Gallbladder (tissue), 1 donor: ENCODE results near the genes SIRT2, FBXO27, PLEKHG2, DLL3 and FBL.

- PRO-cap = bidirectional peak, plus-strand start at chr19:38899980, minus-strand start at chr19:38899581; unidirectional peak, plus-strand start at chr19:38900033
Measured at GRCh38 chr19:38899430-38900113, at the start of gene SIRT2. Gene SIRT2 (minus strand): TSS chr19:38899618.

- PRO-cap = no peak
Measured at GRCh38 chr19:38924300-38924956, 6.1 kb downstream of the SARS2 start.

- PRO-cap = no peak
Measured at GRCh38 chr19:38976221-38977006, 872 bp upstream of the FBXO17 start.

DNA sequence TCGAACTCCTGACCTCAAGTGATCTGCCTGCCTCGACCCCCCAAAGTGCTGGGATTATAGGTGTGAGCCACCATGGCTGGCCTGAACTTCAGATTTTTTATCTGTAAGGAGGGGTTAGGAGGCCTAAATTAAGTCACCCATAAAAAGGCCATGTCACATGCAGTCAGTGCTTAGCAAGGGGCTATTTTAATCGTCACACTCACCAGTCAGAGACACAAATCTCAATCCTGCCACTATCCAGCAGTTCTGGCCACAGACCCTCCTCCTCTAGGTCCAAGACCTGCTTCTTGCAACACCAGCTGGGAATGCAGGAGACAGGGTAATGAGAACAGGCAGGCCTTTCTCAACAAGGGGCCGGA, 1.5 kb downstream of the FBXO27 start:
- PRO-cap = no peak

- PRO-cap = no peak
Measured at GRCh38 chr19:39032388-39032898, at the start of gene FBXO27. Gene FBXO27 (minus strand): TSS chr19:39032549.

DNA sequence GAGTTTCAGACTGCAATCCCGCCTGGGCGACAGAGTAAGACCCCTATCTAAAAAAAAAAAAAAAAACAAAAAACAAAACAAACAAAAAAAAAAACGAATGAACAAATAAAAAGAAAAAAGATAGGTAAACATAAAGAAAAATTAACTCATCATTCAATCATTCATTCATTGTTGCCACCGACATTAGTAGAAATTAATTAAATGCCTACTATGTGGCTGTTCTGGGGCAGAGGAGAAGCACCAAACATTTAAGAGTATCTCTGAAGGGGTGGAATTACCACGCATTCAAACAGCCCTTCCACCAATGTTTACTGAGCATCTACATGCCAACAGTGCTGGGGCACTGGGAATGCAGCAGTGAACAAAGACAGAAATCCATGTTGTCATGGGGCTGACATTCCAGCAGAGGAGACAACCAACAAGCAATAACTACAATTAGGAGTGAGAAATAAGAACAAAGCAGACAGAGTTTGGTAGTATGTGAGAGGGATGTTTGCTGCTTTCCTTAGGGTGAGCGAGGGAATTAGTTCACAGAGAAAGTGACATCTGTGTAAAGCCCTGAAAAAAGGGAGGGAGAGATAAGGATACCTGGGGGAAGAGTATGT, 1.5 kb upstream of the PAK4 start:
- PRO-cap = no peak

GRCh38 chr19:39198022-39198376, 1.2 kb downstream of the NCCRP1 start:
- PRO-cap = no peak

- PRO-cap = unidirectional peak, minus-strand start at chr19:39341954
Measured at GRCh38 chr19:39340937-39342198, 853 bp upstream of the SAMD4B start.

DNA sequence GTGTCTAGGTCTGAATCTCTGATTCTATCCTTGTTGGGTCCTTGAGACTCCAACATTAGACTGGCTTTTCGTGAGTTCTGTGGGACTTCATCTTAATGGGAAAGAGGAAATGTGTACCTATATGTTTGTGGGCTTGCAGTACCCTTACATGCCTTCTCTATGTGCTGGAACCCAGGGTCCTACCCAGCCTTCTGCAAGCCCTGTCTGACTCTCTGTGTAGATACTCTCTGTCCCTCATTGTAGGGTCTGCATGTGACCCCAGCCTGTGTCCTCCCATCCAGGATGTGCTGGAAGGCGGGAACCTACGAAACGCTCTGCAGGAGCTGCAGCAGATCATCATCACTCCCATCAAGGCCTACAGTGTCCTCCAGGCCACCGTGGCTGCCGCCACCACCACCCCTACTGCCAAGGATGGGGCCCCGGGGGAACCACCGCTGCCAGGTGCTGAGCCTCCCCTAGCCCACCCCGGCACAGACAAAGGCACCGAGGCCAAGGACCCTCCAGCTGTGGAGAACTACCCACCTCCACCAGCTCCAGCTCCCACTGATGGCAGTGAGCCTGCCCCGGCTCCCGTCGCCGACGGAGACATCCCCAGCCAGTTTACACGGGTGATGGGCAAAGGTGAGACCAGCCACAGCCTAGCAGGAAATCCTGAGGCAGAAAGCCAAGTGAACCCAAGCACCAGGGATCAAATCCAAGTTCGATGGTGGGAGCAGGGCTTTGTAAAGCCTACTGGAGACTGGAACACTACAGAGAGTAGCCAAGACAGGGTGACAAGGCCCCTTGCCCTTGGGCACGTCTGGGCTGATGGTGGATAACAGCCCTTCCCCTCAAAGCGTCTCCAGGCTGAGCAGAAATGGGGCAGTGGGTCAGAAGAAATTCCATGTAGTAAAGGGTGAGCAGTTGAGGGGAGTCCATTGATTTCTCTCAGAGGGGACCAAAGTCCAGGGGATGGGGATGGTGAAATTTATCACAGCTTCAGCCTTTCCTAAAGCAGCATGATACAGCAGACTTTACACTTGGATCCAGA, 13.4 kb downstream of the PAF1 start:
- PRO-cap = no peak

GRCh38 chr19:39412076-39413024, at the start of gene PLEKHG2:
Gene PLEKHG2 (plus strand): TSS chr19:39412669.
- PRO-cap = bidirectional peak, plus-strand start at chr19:39412243, minus-strand start at chr19:39412263; bidirectional peak, plus-strand start at chr19:39412772, minus-strand start at chr19:39412761

- PRO-cap = no peak
Measured at GRCh38 chr19:39415402-39415878, 3.0 kb downstream of the PLEKHG2 start.

DNA sequence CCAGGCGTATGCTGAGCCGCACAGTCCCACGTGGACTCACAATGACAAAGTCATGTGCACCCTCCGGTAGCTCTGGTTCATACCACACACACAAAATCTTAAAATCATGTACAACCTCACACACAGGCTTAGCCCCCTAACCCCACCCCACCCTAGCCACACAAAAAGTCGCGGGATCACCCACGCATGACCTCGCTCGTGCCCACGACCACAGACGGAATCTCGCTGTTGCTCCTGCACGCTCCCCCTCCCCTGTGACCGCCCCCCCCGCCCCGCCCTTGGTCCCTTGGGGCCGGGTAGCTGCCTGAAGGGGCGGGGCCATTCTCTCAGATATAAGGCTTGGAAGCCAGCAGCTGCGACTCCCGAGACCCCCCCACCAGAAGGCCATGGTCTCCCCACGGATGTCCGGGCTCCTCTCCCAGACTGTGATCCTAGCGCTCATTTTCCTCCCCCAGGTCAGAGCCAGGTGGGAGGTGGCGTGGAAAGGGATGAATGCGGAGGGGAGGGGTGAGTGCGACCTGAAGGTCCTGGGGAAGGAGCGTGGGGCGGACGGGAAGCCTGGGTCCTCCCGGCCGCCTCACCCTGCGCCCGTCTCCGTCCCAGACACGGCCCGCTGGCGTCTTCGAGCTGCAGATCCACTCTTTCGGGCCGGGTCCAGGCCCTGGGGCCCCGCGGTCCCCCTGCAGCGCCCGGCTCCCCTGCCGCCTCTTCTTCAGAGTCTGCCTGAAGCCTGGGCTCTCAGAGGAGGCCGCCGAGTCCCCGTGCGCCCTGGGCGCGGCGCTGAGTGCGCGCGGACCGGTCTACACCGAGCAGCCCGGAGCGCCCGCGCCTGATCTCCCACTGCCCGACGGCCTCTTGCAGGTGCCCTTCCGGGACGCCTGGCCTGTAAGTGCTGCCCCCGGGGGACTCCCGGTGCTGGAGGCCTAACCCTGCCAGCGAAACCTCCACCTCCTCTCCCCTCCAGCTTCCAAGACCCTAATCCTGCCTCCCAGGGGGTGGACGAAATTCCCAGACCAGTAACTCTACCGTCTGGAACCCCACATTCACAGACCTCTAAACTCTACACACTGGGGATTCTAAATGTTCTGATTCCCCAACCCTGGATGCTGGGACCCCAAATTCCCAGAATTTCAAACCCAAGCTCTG, at the start of gene DLL3:
Gene DLL3 (plus strand): TSS at position 359 of the 1,146 bp plus-strand sequence.
- PRO-cap = no peak

DNA sequence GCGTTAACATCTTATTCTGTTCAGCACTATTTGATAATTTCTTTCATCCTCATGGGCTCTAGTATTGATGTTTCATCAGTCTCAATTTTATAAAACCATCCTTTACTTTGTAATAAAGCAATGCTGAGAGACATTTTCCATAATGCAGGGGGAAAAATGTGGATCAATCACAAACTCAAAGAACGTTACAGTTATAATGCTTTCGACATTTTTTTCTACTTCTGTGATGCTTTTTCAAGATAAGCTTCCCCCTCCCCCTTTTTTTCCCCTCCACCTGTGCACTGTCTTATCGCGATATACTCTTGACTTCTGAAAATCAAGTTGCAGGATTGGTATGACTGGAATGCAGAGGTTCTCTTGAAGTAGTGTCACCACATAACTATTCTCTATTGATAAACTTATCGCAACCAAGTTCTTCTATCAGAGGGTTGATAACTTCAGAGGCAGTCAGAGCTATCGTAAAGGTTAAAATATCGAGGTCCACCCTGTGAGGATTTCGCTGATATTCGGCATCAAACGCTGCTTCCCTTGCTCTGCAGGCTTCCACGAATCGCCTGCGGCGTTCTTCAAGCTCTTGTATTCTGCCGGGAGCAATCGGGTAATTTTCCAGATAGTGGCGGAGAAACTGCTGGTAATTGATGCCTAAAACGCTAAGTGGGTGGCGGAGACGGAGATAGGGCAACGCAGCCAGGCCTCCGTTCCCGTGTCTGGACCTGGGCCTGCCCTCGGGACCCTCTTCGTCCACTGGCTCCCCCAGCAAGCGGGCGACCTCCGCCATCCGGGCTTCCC, 777 bp downstream of the EID2 start:
- PRO-cap = no peak

GRCh38 chr19:39552408-39552607, 12.3 kb upstream of the EID2 start:
- PRO-cap = no peak

DNA sequence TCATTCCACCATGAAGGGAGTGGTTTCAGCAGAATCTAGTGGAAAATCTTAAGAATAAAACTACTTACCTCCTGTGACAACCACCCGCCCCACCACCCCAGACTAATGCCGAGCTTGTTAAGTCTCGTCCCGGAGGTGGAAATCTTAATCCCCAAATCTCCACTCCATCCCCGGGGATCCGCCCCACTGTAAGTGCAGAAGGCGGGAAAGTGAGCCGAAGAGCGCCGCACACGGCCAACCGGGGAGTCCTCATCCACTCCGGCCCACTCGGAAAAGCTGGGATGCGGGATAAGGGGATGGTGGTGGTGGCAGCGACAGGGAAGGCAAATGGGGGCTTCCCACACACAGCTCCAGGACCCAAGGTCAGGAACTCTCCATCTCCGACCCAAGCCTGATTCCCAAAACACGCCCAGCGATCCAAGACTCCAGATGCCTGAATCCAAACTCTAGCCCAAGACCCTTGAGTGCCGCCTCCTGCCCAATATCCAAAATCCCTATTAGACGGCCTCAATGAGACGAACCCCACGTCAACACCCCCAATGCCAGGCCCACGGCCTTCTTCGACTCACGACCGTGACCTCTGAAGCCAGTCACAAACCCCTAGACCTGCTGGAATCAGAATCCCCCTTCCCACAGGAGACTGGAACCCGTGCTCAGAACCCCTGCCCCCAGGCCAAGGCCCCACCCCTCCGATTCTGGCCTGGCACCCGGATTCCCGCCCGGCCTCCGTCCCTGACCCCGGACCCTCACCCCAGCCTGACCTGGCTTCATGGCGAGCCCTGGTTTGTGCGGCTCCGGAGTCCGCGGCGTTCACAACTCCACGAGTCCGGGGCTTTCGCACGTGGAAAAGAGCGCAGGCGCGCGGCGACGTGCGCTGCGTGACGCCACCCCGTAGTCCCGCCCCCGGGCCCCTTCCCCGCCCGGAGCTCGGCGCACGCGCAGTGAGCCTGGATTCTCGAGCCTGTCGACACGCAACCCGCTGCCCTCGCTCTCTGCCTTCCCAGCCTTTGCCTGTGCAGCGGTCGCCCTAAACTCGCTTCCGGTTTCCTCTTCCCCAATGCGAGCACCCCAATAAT, at the start of gene FBL:
Gene FBL (minus strand): TSS at position 850 of the 1,076 bp plus-strand sequence.
- PRO-cap = bidirectional peak, plus-strand start at position 941 of the sequence, minus-strand start at position 837 of the sequence

DNA sequence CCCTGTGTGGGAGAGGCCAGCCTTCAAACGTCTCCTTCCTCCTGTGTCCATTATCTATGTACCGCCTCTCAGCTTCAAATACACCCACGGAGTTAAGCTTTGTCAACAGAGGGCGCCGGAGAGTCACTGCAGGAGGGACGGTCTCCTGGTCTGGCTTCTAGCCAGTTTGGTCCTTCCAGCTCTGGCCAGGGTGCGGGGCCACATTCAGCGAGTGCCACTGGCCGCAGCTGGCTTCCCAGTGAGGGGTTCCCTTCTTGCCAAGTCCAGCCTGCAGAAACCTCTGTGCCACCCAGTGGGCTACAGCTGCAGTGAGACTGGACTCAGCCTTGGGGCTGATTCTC, 51.6 kb upstream of the FBL start:
- PRO-cap = no peak

DNA sequence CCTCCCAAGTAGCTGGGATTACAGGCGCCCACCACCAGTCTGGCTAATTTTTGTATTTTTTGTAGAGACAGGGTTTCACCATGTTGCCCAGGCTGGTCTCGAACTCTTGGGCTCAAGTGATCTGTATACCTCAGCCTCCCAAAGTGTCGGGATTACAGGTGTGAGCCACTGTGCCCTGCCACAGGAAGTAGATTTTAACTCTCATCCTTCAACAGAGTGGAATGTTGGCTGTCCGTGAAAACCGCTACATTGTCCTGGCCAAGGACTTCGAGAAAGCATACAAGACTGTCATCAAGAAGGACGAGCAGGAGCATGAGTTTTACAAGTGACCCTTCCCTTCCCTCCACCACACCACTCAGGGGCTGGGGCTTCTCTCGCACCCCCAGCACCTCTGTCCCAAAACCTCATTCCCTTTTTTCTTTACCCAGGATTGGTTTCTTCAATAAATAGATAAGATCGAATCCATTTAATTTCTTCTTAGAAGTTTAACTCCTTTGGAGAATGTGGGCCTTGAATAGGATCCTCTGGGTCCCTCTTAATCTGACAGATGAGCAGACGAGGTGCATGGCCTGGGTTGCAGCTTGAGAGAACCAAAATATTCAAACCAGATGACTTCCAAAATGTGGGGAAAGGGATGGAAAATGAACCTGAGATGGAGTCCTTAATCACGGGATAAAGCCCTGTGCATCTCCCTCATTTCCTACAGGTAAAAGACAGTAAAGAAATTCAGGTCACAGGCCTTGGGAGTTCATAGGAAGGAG, 10.2 kb downstream of the PSMC4 start:
- PRO-cap = no peak

DNA sequence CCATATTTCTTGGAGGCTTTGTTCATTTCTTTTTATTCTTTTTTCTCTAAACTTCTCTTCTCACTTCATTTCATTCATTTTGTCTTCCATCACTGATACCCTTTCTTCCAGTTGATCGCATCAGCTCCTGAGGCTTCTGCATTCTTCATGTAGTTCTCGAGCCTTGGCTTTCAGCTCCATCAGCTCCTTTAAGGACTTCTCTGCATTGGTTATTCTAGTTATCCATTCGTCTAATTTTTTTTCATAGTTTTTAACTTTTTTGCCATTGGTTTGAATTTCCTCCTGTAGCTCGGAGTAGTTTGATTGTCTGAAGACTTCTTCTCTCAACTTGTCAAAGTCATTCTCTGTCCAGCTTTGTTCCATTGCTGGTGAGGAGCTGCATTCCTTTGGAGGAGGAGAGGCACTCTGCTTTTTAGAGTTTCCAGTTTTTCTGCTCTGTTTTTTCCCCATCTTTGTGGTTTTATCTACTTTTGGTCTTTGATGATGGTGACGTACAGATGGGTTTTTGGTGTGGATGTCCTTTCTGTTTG, 13.4 kb downstream of the ZNF780B start:
- PRO-cap = no peak

DNA sequence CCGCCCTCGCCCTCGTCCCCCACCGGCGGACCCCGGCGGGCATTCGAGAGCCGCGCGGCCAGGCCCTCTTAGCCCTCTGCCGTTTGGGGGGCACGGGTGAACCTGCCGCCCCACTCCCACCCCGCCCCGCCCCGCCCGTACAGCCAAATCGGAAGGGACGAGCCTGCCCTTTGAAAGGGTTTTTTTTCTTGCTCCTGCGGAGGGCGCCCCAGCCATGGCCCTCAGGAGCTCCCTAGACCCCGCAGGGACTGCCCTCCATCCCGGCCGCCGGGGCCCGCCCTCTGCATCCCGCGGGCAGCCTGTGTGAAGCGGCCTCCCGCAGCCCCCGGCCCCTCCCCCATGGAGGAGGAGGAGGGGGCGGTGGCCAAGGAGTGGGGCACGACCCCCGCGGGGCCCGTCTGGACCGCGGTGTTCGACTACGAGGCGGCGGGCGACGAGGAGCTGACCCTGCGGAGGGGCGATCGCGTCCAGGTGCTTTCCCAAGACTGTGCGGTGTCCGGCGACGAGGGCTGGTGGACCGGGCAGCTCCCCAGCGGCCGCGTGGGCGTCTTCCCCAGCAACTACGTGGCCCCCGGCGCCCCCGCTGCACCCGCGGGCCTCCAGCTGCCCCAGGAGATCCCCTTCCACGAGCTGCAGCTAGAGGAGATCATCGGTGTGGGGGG, 598 bp downstream of the MAP3K10 start:
- PRO-cap = unidirectional peak, minus-strand start at position 283 of the sequence

- PRO-cap = no peak
Measured at GRCh38 chr19:40207346-40207576, 10.9 kb downstream of the TTC9B start.